ENCODE measurements around the genes HGS, MYADML2 and LRRC45.

- PRO-cap = unidirectional peak, plus-strand start at chr17:81392811; unidirectional peak, plus-strand start at chr17:81392960
These were observed 2.3 kb upstream of the BAHCC1 start for GRCh38 chr17:81392582-81393674.

DNA sequence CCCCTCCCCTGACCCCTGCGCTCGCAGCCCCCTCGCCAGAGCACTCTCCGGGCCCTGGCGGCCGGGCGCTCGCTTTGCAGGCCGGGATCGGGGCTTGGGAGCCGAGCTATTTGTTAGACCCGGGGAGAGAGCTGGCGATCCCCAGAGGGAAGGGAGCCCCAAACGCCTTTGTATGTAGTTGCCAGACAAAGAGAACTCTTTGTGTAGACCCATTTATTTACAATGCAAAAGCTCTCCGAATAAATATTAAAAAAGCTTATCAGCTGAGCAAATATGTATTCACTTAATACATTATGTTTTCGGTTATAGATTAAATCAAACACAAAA, 2.4 kb downstream of the BAHCC1 start:
- PRO-cap = bidirectional peak, plus-strand start at position 126 of the sequence, minus-strand start outside the sequence

DNA sequence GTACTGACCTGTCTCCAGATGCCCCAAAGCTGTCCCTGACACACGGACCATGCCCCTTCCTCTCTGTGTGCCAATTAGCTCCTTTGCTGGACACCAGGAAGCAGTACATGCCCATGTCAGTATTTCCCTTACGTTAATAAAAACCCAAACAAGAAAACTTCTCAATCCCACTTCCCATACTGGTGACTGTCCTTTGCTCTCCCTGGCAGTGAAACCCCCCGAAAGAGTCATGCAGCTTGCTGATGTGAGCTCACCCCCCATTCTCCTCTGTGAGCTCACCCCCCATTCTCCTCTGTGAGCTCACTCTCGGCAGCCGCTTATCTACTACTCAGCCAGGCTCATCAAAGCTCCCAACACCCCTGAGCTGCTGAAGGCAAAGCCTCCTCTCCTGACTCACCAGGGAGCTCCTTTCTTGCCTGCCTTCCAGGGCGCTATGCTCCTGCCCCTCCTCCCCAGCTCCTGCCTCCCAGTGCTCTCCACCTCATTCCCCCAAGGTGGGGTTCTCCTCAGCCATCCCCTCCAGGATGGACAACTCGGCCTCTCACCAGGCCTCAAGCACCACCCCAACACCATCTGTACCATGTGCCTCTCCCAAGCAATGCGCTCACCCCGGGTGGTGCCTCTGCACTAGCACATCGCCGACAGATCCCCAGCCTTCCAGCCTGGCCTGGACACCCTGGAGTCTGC, 27.6 kb upstream of the FAAP100 start:
- PRO-cap = unidirectional peak, minus-strand start at position 477 of the sequence

- PRO-cap = no peak
These were observed 1.2 kb downstream of the OXLD1 start for GRCh38 chr17:81665166-81665738.

- PRO-cap = bidirectional peak, plus-strand start at chr17:81683984, minus-strand start at chr17:81683763; unidirectional peak, plus-strand start at chr17:81684117; unidirectional peak, plus-strand start at chr17:81684184
These were observed at the start of gene HGS for GRCh38 chr17:81683895-81684285. Gene HGS, plus strand, starts transcription at chr17:81684011.

DNA sequence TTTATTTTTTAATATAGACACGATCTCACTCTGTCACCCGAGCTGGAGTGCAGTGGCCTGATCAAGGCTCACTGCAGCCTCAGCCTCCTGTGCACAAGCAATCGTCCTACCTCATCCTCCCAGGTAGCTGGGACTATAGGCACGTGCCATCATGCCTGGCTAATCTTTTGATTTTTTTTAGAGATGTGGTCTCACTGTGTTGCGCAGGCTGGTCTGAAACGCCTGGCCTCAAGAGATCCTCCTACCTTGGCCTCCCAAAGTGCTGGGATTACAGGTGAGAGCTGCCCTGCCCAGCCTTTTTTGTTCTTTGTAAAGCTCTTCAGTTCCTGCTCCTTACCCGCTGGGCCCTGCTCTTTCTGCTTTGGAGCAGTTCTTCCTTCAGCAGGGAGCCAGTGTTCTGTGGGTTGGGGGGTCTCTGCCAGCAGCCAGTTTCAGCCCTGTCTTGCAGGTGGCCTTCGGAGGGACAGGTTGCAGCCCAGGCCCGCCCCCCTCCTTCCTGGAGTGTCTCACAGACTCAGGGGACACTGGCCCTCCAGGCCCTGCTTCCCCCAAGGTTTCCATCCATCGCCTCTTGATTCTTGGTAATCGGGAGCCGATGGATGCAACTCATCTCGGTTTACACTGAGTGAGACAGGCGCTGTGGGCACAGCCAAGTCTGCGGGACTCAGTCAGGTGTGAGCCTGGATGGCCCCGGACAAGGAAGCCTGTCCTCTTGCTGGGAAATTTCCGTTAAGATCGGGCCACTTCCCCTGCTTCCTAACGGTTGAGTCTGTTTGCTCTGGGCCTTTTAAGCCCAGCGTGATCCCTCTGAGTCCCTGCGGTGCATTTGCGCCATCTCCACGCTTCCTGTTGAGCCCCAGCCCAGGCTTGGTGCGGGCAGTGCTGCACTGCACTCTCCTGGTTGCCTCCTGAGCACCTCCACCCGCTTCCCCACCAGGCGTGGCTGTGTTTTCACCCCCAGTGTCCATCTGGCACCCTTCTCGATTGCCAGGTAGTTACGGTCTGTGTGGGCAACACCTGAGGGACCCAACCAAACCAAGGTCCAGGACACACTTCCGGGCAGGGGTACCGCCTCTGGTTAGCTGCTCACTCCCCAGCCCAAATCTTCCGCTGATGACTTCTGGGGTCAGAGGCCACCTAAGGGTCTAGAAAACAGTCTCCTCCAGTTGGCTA, 1.8 kb upstream of the SLC25A10 start:
- PRO-cap = bidirectional peak, plus-strand start at position 864 of the sequence, minus-strand start at position 848 of the sequence; bidirectional peak, plus-strand start at position 994 of the sequence, minus-strand start at position 970 of the sequence

DNA sequence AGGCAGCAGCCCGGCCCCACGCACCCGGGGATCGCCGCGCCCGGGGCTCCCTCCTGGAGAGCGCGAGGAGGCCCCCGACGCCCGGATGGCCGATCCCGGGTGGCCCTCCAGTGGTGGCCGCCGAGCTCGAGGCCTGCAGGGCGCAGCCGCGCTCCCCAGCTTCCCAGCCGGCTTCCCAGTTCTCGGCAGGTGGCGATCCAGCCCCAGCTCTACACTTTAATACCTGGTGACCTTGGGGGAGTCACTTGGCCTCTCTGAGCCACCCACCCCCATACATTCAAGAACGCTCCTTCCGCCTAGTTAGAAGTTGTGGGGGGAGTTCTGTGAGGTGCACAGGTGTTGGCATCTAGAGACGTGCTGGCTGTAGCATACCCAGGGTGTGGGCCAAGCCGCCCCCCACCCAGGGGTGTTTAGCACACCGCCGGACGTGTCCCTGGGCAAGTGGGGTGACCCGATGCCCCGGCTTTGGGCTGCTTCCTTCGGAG, 539 bp downstream of the SLC25A10 start:
- PRO-cap = bidirectional peak, plus-strand start at position 303 of the sequence, minus-strand start at position 191 of the sequence

- PRO-cap = no peak
These were observed 8.1 kb upstream of the PPP1R27 start for GRCh38 chr17:81842972-81843381.

- PRO-cap = no peak
These were observed 1.3 kb downstream of the P4HB start for GRCh38 chr17:81859034-81859419.

- PRO-cap = no peak
These were observed 8.4 kb upstream of the ARHGDIA start for GRCh38 chr17:81879111-81880304.

DNA sequence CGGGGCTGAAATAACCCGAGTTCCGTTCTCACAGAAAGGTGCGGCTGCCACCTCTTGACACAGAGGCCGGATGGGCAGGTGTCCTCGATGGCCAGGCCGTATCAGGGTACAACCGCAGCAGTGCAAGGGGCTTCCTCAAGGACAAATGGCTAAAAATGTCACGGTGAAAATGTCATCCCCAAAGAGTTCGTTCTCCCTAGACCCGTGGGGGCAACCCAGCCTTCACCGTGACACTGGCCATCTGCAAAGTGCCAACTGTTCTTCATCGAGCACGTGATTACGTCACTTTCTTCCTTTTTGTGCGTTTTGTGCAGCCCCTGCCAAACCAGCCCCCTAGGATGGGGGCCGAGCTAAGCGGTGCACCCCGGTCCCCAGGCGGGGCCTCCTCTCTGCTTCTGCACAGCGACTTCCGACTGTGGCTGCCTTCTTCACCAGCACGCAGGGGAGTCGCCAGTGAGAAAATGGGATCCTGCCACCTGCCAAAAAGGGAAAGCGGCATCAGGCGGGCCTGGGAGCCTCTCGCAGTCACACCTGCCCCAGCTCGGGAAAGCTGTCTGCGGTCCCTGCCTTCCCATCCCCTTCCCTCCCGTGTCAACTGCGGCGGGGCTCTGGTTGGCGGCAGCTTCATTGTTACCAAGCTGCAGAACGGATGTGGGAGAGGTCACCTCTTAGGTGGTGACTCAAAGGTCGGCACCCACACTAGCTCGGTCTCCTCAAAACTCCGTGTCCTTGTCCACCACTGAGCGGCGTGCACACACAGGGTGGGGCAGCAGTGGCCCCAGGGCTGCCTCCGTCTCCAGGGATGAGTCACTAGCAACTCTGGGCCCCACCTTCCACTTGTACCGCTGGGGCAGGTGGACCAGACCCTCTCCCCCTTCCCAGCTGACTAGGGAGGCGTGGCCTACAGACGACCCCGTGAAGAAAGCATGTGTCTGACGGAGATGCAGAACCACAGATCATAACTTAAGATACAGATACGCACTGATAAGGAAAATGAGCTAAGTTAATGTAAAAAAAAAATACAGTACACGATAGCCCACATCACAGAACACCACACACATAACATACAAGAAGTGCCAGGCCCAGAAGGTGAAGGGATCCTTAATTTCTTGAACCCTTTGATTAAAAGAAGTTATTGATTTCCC, 1.3 kb upstream of the PCYT2 start:
- PRO-cap = no peak

GRCh38 chr17:81921182-81921822, 3.3 kb upstream of the SIRT7 start:
- PRO-cap = no peak

DNA sequence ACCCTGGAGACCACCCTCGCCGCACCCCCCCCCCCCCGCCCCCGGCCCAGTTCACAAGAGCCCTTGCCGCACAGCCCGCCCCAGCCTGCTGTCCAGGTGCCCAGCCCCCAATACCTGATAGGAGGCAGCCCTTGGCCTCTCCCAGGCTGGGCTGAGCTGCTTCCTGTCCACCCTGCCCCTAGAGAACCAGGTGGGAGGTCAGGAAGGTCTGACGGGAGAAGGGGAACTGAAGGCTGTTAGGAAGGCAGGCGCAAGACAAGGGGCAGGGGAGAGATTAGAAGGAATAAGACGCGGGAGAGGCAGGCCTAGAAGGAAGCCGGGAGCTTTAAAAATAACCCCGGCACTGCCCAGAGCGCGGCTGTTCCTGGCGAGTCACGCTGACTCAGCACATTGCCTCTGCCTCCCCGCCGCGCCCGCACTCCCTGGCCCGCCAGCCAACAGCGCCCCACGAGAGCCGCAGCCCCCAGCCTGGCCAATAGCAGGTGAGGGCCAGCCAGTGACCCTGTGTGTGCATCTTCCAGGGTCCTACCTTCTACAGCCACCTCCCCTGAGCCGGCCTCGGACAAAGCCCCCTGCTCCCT, 4.2 kb downstream of the MAFG start:
- PRO-cap = bidirectional peak, plus-strand start at position 355 of the sequence, minus-strand start at position 228 of the sequence

GRCh38 chr17:81947103-81947432, at the start of gene MYADML2:
Gene MYADML2, minus strand, starts transcription at chr17:81947233.
- PRO-cap = no peak

DNA sequence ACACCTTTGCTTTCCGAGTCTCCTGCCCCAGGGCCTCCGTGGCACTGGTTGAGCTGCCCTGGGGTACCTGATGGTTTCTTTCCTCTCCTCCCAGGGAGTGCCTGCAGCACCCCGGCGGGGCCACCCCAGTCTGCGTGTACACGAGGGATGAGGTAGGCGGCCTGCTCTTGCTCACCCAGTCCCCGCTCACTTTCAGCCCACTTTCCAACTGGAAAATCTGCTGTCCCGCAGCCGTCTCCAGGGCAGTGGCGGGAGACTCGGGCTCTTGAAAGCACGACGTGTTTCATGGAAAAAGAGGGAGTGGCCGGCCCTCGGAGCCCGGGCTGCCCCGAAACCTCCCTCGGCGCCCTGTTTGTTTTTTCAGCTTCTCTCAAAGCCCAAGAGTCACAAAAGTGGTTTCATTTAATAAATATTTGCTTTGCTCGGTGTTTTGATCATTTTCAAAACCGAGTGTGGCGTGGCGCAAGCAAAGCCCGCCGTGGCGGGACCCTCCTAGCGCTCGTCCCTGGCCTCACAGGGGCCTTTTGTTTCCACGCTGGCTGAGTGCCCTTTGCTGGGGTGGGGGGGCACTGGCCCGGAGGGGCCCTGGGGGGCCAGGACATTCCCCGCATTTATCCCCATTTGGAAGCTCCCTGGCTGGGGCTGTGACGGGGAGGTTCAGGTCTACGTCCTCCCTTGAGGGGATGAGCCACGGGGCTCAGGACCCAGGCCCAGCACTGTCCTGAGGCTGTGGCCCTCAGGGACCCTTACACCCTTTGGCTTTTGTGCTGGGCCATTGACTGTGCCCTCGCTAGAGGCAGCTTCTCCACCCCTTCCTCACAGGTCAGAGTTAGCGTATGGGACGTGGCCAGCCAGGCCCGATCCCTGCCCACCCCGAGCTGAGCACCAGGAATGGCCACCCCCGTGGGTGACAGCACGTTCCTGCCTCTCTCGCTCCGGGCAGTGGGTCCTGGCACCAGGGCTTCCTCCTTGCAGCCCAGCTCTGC, 17.6 kb downstream of the ASPSCR1 start:
- PRO-cap = no peak

- PRO-cap = no peak
These were observed 22.1 kb downstream of the ASPSCR1 start for GRCh38 chr17:81999604-81999911.

DNA sequence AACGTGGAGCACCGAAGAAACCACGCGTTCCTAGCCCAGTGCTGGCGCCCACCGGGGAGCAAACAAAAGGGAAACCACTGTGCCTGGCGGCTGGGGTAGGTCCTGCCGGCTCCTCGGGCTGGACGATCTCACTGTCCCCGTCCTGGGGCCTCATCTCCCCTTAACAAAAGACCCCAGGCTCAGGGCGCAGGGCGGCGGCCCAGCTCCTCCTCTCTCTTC, 447 bp downstream of the CENPX start:
- PRO-cap = bidirectional peak, plus-strand start at position 77 of the sequence, minus-strand start outside the sequence

GRCh38 chr17:82023157-82024037, at the start of gene LRRC45:
Gene LRRC45, plus strand, starts transcription at chr17:82023305.
- PRO-cap = unidirectional peak, plus-strand start at chr17:82023305

GRCh38 chr17:82026047-82026464, 3.0 kb downstream of the LRRC45 start:
- PRO-cap = no peak

- PRO-cap = unidirectional peak, plus-strand start at chr17:82030707
These were observed 1.3 kb upstream of the RAC3 start for GRCh38 chr17:82029754-82030935.